Neural cell (in vitro differentiated cells): ENCODE measurements around a stretch of chr20.

GRCh38 chr20:5608281-5609278, 2.2 kb downstream of the GPCPD1 start:
- RAMPAGE, long total RNA: no peak

DNA sequence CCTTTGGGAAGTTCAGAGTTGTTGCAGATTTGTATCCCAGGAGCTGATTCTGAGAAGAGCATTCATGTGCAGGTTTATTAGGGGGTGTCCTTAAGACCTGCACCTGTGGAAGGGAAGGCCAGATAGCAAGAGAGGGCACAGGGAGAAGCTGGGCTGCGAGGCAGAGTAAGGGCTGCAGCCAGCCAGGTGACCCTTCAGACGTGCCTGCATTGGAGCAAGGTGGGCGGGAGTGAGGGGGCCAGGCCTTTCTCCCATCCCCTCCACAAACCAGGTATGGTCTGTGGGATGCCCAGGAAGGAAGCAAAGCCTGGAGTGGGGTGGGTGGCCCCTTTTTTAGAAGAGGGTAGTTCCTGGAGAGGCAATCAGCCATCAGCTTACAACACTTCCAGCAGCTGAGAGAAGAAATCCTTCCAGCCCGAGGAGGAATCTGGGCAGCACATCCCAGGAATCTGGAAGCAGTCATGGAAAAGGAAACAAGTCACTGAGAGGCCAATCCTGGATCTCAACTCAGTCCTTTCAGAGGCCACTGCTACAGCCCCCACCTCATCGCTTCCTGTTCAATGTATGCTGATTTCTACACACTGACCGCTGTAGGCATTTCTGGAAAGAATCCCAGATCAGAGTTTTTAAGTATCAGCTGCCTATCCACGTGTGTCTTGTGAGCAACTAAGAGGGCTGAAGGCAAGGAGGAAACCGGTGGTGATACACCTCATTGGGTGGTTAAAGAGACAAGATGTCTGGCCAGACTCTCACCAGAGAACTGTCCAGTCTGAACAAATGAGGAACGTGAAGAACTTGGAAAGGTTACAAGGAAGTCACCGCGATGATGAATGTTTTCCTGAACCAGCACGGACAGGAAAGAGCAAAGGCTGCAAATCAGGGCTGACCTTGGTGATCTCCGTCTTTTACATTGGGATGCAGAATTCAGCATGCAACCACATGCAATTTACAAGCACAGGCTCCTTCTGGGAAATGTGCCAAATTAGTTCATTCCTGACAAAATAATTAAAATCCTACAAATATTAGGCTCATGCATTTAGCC, 46.5 kb upstream of the GPCPD1 start:
- RAMPAGE, long total RNA: no peak

DNA sequence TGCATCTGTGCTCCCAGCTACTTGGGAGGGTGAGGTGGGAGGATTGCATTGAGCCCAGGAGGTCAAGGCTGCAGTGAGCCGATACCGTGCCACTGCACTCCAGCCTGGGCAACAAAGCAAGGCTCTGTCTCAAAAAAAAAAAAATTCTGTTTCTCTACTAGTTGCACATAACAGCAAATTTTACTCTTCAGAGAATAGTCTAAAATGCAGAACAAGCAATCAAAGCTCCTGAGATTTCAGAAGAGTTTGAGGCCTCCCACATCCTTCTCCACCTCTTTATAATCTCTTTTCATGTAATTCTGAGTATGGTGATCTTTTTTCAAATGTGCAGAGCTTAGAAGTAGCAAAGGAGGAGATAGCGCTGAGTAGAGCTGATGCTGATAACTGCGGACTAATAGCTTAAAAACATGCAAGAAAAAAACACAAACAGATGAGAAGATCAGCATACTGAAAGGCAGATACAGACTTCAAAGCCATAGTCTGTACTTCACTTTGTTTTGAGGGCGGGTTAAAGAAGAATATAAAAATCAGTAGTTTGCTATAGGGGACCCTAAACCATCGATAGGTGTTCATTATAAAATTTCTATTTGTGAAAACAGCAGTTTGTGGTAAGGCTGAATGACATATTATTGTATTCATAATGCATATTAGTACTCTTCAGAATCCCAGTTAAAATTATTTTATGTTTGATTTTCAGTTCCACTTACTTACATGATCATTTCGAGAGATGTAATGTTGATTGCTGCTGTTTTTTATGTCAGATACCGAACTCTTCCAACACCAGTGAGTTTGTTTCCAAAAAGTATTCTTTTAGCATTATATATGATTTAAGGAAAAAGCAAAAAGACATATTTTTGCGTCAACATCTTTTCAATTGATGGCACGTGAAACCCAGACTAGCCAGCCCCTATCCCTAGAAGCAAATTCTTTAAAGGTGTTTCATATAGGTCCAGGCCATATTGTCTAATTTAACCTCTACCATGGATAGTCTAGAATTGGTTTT, 23.0 kb downstream of the LRRN4 start:
- RAMPAGE, long total RNA: no peak

DNA sequence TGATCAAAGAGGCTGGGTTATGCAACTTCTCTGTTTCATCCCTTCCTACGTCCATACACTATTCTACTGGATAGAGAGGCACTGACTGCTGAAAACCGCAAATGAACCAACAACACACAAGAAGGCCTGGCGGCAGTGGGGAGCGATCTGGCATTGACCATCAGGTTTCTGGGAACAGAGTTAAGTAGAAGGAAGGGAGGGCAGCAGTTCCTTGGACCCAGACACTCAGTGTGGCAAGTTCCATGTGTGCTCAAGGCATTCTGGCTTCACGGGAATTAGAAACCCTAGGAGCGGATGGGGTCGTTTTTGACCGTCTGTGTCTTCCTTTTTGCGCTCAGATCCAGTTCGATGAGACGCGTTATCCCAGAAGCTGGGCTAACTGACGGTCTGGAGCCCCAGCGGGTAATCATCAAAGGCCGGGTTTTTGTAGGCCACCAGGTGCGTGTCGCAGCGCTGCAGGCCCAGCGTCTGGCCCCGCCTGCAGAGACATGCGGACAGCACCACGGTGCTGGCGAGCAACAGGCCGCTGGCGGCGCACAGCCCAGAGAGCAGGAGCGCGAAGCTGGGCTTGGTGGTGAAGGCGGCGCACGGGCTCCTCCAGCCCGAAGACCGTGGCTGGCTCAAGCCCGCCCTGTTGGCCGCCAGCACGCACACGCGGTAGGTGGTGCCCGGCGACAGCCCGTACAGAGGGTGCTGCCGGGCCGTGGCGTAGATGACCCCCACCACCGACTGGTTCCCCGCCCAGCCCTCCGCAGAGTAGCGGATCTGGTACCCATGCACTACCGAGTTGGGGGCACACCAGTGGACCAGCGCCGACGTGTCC, 13.0 kb downstream of the LRRN4 start:
- RAMPAGE, long total RNA: no peak

DNA sequence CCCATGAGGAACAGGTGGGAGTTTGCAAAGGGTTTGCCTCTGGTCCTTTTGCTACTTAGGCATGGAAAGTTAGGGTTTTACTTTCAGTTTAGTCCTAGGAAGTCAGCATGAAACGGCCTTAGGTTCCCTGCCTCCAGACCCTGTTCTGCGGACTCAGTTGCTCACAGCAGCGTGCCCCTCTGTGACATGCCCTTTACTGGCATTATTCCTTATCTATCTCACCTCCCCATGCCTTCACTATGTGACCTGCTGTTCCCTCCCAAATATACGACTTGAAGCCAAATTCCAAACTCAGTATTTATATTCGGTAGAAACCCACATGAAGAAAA, 206.2 kb upstream of the BMP2 start:
- RAMPAGE, long total RNA: no peak

DNA sequence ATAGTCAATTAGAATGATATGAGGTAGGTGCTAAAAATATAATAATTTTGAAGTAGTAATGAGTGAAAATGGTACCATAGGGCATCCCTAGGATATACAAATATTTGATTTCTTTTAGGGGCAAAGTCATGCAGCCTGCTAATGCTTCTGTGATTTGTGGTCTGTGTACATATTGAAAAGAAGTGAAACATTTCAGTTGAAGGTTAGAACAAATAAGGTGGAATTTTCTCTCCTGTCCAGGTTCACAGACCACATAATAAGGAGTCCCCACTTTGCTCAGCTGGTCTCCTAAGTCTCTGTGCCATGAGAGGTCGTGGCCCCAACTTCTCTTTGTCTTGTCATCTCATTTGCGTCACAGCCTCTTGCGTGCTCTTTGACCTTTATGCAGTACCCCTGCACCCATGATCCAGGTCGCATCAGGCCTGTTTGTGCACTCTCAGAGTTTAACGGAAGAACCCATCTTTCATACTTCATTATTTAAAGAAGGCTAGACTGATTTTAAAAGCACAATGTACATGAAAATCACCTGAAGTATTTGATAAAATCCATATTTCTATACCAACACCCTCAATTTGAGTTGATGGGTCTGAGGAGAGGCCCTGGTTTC, 110.4 kb upstream of the BMP2 start:
- RAMPAGE, long total RNA: no peak

- RAMPAGE, long total RNA: no peak
These were observed 860 bp downstream of the HAO1 start for GRCh38 chr20:7939474-7939722.

GRCh38 chr20:8007404-8008290, 11.9 kb downstream of the TMX4 start:
- RAMPAGE, long total RNA: no peak

DNA sequence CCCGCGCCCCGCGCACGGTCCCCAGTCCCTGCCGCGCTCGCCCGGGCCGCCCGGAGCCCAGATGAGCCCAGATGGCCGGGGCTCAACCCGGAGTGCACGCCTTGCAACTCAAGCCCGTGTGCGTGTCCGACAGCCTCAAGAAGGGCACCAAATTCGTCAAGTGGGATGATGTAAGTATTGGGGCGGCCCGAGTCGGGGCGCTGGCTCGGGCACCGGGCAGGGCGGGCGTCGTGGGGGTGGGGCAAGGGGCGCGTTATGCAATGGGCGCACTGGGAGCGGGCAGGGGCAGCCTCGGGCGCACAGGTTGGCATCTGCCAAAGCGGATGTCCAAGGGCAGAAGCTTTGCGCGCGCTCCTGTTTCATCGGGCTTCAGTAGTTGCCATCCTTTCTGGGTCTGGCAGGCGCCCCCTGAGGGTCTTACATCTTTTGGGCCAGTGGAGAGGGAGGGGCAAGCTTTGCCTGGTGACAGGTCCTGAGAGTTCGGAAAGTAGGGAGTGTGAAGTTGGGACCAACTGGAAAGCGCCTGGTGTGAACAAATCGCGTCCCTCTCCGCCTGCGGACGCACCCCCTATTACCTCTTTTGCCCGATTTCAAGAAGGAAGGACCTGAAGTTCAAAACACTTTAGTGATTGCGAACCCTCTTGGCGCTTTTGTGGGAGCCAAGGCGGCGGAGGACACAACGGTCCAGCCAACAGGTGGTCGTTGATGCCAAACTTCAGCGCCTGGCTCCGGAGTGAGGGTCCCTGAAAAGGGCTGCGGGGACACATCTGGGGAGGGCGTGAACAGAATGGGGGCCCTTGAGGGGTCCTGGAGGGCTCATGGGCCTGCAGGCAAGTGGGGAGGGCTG, 738 bp downstream of the PLCB1 start:
- RAMPAGE, long total RNA: no peak

DNA sequence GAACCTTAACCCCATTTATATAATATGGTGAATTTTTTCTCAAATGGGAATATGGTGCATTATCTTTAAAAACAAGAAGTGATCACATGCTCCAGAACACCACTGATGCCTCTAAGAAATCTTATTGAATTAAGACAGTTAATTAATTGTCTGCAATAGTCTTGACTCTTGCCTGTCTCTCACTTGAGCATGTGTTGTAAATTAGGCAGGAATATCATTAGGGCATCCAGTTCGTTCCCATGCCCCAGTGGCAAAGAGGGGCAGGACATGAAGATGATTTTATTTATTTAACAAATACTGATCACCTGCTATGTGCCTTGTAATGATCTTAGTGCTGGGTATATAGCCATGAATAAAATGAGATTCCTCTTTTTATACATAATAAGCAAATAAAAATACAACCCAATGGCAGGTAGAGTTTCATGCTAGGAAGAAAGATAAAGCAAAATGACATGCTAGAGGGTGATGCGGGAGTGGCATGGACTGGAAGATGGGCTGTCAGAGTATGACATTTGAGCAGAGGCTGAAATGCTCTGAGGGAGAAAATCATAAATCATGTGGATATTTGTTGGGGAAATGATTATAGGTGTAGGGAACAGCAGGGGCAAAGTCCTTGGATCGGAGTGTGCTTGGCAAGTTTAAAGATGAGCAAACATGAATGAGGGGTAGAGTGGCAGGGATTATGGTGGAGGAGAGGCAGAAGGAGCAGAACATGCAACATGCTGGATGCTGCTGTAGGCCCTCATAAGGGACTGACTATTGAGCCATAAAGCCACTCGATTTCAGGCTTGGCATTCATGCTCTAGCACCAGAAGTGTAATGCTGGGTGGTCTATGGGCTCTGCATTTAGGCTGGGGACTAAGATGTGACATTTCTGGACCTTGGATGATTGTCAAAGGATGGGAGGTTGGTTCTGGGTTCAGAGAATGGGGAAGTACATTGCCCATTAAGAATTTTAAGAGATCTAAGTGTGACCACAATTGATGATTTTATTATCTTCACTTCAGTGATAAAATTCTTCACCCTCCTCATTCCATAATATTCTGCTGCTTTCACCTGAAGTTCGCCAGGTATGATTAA, 342.1 kb downstream of the PLCB1 start:
- RAMPAGE, long total RNA: no peak

DNA sequence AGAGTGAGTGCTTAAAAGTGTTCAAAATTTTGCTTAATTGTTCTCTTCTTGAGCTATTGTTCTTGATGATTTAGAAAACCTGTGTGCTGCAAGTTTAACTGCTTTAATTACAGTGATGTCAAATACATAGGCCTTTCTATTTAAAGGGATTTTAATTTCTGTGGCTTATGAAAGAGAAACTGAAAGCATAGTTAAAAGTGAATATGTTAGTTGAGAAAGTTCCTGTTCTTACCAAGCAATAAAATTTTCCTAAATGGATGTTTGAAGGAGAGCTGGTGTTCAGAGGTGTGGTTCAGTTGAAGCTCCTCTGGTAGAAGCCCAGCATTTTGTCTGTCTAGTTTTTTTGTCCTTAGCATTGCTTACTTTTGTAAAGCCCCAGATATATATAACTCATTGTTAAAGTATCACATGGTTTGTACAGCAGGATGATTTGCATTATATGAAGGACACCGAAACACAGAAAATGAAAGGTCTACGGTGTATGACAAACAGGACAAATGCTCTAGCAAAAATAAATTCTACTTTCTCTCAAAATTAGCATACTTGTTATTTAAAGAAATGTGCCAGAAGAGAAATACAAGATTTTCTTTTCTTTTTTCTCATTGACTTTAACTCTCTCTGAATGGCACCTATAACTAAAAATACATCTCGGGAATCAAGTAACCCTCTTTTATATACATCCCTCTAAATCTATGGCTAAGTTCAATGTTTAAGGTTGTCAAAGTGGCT, 466.1 kb upstream of the PLCB4 start:
- RAMPAGE, long total RNA: no peak

DNA sequence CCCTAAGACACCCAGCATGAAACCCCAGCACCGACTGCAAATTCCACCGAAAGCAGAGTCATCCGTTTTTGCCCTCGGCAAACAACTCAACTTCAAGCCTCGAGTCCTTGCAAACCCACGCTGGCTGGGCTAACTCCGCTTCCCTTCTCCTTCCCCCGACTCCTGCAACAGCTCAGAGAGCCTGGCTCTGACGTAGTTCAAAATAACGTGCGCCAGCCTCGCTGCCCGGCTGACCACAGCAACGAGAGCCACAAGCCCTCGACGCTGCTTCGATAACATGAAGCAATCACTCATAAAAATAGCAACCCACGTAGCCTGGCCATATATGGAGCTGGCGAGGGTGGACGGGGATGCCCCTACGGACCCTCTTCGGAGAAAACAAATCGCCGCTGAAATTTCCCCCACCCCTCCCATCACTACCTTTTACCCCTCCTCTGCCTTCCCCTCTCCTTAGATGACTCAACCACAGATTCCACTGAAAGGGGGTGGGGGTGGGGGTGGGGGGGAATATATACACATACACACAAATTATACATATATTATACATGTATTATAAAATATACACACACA, 597 bp upstream of the SNAP25 start:
- RAMPAGE, long total RNA: start-site peak on the minus strand centred at position 272 of the sequence, 292 bp wide, 11 and 16 reads in 2 replicates

DNA sequence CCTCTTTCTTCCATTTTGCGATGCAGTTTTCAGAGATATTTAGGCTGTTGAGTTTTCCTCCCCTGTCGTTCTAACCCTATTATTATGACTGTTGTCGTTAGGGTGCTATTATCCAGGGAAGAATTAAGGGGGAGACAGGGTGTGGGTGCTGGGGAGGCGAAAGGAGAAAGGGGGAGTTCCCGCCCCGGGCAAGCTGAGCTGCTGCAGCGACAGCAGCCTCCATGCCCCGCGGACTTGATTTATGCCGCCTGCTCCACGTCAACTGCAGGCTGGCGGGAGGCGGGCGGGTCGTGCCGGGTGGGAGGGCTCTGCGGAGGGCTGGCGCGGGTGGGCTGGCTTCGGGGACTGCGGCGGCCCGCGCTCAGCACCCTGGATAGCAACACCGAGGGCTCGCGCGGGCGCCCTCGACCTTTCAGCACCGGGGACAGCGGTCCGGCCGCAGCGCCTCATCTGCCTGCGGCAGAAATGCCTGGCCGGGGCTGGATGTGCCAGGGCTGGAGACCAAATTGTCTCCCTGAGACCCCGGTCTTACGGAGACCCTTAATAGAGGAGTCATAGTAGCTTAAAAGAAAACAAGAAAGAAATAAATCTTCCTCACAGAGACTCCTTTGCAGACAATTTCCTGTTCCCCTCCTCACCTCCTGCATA, 755 bp downstream of the SNAP25 start:
- RAMPAGE, long total RNA: start-site peak on the minus strand centred at position 239 of the sequence, 23 bp wide, 15 and 29 reads in 2 replicates

DNA sequence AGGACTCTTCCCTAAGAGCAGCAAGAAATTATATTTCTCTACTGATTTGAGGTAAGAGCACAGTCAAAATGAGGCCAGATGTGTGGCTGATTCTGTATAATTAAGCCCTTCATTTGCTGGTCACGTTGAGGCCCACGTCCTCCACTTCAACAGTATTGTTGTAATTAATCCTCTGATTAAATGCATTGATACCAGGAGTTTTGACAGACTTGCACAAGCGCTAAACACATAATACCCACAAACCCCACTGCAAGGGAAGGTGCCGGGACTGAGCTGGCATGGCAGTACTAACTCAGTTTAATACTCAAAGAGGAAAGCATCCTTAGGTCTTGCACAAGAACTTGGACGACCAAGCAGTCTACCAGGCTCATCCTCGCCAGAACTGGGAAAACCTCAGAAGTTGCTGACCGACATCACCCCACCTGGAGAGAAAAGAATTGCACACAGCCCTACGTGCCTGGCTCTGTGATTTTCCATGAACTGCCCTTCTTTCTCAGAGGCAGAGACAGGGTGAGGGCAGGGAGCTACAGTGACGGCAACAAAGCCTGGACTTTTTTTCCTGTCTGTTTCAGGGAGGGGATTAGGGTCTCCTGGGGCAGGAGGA, 8.2 kb downstream of the JAG1 start:
- RAMPAGE, long total RNA: no peak

- RAMPAGE, long total RNA: no peak
These were observed 1.8 kb downstream of the JAG1 start for GRCh38 chr20:10671897-10672414.

DNA sequence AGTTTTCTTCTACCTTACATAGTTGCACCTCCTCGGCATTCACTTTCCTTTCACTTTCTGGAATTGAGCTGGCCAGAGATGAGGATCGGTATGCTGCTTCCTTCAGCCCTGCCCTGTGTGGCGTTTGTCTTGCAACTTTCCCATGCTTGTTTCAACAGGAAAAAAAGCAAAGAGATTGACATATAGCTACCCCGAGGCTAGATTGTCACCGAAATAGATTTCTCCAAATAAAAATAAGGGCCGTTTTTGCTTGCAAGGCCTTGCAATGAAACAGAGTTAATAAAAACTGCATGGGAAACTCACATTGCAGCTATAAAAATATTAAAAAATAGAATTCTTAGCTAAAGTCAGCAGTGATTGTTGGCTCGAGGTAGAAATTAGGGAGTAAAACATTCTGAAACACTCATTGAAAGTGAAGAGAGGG, 65.9 kb upstream of the JAG1 start:
- RAMPAGE, long total RNA: no peak

DNA sequence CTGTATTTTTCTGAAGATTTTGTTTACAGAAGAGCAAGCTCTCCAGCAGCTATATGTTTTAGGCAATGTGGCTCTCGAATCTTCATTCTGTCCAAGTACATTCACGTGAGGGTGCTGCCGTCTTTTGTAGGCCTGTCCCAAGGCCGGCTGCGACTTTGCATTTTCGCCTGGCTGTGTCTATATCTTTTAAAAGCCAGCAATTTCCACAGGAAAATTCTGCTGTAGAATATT, 93.2 kb upstream of the JAG1 start:
- RAMPAGE, long total RNA: no peak

- RAMPAGE, long total RNA: no peak
These were observed 180.8 kb downstream of the BTBD3 start for GRCh38 chr20:12098383-12098936.

DNA sequence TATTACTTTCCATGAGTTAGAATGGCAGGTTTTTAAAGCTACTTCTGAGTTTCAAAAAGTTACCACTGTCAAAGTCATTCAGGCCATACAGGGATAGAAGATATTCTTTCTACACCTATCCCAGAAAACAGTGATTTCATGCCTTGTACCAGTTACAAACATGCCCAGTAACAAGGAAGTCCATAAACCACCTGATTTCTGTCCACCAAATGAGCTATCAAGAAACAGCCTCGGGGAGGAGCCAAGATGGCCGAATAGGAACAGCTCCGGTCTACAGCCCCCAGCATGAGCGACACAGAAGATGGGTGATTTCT, 426.5 kb upstream of the SPTLC3 start:
- RAMPAGE, long total RNA: no peak

- RAMPAGE, long total RNA: no peak
These were observed 151.1 kb upstream of the SPTLC3 start for GRCh38 chr20:12857734-12858073.